ENCODE results near the genes SEPTIN8, SOWAHA and LEAP2.

DNA sequence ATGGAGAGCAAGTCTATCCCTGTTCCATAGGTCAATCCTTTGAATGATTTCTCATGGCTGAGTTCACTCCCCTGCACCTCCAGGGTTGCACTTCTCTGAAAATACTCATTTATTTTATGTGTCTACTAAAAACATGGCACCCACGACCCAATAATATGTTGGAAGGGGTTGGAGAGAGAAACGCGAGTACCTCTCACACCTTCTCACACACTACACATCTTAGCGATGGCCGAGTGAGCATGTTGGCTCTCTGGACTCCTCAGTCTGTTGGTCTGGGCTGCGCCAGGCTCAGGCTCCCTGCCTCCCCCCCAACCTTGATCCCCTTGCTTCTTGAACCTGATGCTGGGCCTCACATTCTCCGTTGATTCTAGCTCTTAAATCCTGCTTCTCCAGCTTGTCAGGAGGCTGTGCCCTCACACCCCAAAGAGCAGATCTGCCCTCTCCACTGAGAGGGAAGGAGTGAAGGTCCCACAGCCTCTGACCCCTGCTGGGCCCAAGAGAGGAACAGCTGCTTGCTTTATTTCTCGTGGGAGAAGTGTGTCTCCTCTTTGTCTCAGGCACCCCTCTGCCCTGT, 28.0 kb downstream of the IRF1 start:
- PRO-cap: no peak
- RAMPAGE, long total RNA, 3 experiments: no peak in any of the 3 experiments

DNA sequence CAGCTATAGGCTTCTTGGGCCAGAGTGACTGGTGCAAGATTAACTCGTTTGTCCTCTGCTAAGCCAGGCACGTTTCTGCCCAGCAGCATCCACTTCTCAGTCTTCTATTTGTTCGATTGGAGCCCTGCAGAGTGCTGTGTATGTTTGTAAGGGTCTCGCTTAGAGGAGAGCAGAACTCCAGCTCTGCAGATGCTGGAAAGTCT, 1.7 kb downstream of the IRF1 start:
- PRO-cap: no peak
- RAMPAGE, long total RNA, 3 experiments: no peak in any of the 3 experiments

DNA sequence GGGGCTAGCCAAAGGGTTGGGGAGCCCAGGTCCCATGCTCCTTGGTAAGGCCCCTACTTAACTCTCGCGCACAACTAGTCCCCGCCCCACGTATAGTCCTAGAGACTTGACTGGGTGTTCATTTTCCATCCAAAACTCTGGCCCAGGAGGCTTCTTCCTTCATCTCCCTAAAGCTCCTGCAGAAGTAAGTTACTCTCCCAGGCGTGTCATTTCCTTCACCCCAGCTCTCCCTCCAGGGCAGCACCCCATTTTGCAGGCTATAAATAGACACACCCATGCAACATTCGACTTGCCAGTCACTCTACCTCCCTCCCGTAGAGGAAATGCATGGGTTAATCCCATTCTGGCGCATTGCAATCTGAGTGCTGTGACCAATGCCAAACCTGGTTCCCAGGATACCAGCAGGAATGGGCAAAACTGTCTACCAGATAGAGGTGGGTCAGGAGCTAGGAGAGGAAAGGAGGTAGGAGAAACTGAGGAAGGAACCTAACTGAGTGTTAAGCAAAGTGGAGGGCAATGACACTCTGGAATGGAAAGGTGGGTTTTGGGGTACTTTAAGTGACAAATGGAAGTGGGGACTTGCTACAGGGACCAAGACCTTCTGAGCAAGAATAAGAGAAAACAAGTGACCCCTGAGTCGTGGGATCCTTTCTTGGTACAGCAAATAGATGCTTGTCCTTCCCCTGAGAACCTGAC, 1.5 kb upstream of the IRF1 start:
- PRO-cap: no peak
- RAMPAGE, long total RNA, 3 experiments: no peak in any of the 3 experiments

- PRO-cap: no peak
- RAMPAGE, long total RNA, 3 experiments: no peak in any of the 3 experiments
Observed at GRCh38 chr5:132501032-132501735, 10.6 kb upstream of the IRF1 start.

- PRO-cap: no peak
- RAMPAGE, long total RNA, 3 experiments: no peak in any of the 3 experiments
Observed at GRCh38 chr5:132587763-132588266, 31.0 kb downstream of the RAD50 start.

DNA sequence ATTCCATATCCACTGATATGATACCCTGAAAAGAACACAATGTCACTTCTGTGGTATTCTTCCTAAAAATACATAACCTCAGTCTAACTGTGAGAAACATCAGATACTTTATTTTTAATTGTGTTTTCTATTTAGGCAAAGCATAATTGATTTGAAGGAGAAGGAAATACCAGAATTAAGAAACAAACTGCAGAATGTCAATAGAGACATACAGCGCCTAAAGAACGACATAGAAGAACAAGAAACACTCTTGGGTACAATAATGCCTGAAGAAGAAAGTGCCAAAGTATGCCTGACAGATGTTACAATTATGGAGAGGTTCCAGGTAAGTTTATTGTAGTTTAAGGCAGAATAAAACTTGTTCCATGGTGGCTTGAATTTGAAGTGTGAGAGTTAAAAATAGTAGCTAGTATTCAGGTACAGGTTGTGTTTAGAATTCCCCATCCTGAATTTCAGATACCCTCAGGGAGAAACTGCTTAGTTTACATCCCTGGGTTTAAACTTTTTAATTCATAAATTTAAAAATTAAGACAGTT, 46.5 kb downstream of the RAD50 start:
- PRO-cap: no peak
- RAMPAGE, long total RNA, 3 experiments: no peak in any of the 3 experiments

DNA sequence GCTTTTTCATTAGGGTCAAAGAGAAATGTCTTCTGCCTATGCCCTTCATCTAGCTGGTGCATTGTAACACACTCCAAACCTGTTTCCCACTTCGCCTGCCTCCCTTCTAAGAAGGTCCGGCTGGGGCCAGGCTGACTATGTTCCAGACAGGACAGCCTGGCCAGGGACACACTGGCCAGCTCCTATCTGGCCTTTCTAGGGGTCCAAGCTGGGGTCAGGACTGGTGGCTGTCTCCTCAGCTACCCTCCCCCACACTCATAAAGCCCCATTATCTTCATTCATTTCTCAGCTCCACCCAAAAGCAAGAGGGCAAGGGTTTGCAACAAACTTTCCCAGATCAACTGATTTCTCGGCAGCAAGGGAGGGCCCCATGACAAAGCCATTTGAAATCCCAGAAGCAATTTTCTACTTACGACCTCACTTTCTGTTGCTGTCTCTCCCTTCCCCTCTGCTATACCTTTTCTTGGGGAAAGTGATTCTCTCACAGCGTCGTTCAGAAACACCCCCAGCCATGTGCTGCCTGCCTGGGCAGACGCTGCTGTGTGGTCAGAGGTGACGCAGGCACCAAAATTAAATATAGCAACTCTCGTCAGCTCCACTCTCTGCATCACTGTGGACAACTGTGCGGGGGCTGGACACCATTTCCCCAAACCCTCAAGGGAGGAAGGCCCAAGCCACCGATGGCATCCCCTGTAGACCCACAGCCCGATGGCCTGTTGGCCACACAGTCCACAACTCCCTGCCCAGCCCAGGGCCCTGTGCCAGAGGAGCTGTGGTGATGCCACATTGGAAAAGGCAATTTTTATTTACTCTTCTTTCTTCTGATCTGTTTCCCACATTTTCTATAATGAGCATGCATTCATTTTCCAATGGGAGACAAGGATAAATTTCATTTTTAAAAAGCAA, 6.0 kb downstream of the IL13 start:
- PRO-cap: no peak
- RAMPAGE, long total RNA, 3 experiments: no peak in any of the 3 experiments

DNA sequence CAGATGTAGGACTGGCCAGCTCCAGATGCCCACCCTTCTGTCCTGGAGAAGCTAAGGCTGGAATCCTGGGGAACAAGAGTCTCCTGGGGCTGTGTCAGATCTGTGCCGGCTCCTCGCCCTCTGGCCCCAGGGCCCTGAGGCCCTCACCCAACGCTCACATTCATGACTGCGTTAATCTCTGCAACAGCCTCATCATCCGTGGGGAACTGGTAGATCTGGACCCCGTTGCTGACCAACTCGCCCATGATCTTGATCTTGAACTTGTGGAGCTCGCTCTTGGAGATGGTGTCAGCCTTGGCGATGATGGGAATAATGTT, 14.8 kb downstream of the SEPTIN8 start:
- PRO-cap: no peak
- RAMPAGE, long total RNA, 3 experiments: no peak in any of the 3 experiments

GRCh38 chr5:132775900-132776729, 924 bp downstream of the SEPTIN8 start:
- PRO-cap: no peak
- RAMPAGE, long total RNA, 3 experiments: no peak in any of the 3 experiments

DNA sequence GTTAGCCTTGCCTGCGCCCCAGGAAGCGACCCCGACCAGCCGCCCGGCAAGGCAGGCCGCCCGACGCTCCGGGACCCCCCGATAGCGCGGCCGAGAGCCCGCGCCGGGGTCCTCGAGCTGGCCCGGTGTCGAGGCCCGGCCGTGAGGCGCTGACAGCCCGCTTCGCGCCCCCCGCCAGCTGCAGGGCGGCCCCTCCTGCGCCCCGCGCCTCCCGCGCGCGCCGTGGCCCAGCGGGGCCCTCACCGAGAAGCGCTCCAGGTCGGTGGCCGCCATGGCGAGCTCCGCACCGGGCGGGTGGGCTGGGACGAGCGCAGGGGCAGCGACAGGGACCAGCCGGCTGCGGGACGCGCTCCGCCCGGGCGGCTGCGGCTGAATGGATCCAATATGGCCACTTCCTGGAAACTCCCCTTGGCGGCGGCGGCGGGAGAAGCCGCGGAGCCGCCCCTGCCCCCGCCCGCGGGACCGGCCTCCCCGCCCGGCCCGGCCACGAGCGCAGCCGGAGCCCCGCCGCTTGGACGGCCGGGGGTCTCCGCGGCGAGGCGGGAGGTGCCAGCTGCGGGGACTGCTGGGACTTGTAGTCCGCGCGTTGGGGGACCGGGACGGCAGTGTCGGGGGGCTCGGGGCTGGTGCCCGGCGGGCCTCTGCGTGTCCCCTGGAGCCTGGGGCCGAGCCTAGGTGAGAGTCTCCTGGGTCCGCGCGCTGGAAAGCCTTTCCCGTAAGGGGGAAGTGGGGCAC, at the start of gene SEPTIN8:
Gene SEPTIN8, minus strand, starts transcription at position 375 of the 735 bp plus-strand sequence.
- PRO-cap: bidirectional peak, plus-strand start at position 487 of the sequence, minus-strand start at position 488 of the sequence
- RAMPAGE, long total RNA, 3 experiments: no peak in any of the 3 experiments

DNA sequence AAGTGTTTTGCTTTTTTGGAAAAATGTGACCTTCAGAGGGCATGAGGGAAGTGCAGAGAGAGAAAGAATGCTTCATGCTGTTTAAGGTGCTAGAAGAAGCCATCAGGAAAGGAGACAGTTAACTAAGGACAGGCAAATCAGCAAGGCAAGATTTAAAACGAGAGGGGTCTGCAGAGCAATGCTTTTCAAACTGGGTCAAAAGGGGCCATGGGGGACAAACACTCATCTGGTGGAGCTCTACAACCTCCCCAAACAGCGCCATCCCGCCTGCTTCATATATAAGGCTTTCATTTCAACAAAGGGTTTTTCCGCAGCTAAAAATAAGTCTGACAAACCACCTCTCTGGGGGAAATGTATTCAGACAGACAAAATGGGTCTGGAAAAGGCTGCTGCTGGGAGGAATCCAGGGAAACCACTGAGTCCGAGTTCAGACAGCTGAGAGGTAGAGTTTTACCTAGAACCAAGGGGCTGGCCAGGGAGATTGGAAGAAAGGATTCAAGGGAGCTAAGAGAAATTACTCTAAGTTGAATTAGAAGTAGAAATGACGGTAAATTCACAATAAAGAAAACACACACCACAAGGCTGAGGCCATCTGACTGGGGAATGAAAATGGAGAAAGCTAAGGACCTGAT, 8.3 kb upstream of the SEPTIN8 start:
- PRO-cap: no peak
- RAMPAGE, long total RNA, 3 experiments: no peak in any of the 3 experiments

DNA sequence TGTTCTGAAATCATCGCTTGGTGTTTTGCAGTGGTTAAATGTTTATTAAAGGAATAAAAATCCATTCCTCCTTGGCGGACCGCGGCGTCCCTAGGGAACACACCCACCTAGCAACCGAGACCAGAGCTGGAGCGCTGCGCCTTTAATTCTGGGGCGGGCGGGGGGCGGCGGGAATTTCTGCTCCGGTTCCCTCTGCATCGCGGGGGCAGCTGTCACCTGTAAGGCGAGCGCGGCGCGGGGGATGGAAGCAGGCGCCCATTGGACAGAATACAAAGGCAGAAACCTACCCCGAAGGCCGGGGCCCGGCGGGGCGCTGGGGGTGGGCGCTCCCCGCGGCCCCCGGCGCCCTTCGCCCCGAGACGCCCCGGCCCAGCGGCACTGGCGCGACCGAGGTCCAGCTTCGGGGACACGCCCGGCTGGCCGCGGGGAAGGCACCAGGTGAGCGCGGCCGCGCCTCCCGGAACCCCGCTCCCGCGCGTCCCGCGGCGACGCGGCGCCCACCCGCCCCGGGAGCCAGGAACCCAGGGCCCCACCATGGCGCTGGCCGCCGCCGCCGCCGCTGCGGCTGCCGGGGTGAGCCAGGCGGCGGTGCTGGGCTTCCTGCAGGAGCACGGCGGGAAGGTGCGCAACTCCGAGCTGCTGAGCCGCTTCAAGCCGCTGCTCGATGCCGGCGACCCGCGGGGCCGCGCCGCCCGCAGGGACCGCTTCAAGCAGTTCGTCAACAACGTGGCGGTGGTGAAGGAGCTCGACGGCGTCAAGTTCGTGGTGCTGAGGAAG, at the start of gene SOWAHA:
Gene SOWAHA, plus strand, starts transcription at position 215 of the 777 bp plus-strand sequence.
- PRO-cap: unidirectional peak, minus-strand start at position 567 of the sequence; unidirectional peak, plus-strand start at position 605 of the sequence
- RAMPAGE, long total RNA, 3 experiments: no peak in any of the 3 experiments

GRCh38 chr5:132813865-132814911, 1.1 kb downstream of the SOWAHA start:
- PRO-cap: unidirectional peak, minus-strand start at chr5:132813991
- RAMPAGE, long total RNA, 3 experiments: no peak in any of the 3 experiments

DNA sequence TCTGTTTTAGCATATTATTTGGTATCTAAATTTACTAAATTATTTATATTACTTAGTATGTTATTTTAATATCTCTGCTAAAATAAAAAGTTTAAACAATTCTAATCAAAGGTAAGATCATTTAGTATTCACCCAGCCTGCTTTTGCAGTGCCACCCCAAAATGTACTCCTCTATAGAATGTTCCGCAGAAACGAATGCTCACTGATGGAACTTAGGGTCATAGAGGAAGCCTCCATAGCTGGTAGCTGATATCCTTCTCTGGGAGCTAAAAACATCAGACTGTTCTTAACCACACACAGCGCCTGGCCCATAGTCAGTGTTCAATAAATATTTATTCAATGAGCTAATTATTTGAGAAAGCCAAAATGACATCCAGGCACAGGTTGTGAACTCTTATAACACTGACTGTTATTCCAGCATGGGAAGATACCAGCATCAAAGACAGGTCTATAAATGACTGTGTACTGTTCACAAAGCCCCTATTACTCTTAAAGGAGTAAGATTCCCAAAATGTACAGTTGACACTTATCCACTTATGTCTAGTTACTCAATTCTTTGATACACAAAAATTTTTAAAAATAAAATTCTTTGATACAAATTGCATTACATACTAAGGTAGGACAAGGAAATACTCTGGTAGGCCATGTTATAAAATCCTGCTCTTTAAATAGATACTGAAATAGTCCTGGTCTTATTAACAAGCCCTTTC, 12.9 kb downstream of the GDF9 start:
- PRO-cap: no peak
- RAMPAGE, long total RNA, 3 experiments: no peak in any of the 3 experiments

GRCh38 chr5:132872898-132873907, at the start of gene LEAP2:
Gene LEAP2, plus strand, starts transcription at chr5:132873668.
- PRO-cap: no peak
- RAMPAGE, long total RNA, 3 experiments: no peak in any of the 3 experiments

DNA sequence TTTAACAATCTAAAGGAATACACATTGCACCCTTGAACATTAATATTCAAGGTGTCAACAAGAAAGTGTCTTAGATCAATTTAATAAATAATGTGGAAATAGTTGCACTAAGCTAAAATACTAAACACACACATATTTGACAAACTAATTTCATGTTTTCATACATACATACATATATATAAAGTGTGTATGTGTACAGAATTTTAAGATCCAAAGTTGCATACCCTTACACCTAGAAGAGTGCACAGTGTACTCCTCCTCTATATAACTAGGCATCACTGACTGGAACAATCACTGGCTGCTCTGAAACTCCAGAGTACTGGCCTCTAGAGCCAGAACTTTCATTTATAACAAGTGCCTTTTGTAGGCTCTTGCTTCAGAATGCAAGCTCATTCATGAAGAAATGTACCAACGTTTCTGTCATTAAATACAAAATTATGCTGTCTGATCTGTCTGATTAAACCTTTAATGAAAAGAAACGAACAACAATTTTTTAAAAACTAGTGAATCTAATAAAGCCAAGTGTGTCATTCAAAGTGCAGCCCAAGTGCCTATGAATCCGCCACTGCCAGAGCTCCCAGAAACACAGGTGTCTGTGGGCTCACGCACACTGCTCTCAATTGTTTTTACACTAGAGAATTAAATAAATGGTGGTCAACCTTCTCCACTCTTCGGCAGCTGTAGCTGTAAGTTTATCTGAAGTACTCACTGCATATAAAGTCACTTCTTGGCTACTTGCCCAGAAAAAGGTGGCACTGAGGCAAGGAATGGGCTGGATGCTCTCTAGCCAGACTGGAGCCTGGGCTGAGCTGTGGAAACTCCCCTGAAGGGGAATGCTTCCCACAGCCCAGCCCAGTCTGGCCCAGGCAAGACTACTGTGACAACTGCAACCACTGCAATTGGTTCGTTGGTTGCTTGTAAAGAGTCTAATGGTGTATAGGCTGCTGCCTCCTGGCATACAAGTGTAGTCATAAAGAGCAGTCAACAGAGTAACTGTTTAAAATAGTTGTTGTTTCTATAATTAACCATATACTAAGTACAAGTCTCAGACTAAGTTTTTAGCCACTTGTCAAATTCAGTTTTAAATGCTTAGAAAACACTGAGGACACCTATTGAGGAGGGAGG, 4.3 kb downstream of the LEAP2 start:
- PRO-cap: no peak
- RAMPAGE, long total RNA, 3 experiments: no peak in any of the 3 experiments

GRCh38 chr5:132915669-132915914, 42.1 kb downstream of the LEAP2 start:
- PRO-cap: no peak
- RAMPAGE, long total RNA, 3 experiments: no peak in any of the 3 experiments

- PRO-cap: no peak
- RAMPAGE, long total RNA, 3 experiments: no peak in any of the 3 experiments
Observed at GRCh38 chr5:132960883-132961919, 2.2 kb downstream of the AFF4 start.

DNA sequence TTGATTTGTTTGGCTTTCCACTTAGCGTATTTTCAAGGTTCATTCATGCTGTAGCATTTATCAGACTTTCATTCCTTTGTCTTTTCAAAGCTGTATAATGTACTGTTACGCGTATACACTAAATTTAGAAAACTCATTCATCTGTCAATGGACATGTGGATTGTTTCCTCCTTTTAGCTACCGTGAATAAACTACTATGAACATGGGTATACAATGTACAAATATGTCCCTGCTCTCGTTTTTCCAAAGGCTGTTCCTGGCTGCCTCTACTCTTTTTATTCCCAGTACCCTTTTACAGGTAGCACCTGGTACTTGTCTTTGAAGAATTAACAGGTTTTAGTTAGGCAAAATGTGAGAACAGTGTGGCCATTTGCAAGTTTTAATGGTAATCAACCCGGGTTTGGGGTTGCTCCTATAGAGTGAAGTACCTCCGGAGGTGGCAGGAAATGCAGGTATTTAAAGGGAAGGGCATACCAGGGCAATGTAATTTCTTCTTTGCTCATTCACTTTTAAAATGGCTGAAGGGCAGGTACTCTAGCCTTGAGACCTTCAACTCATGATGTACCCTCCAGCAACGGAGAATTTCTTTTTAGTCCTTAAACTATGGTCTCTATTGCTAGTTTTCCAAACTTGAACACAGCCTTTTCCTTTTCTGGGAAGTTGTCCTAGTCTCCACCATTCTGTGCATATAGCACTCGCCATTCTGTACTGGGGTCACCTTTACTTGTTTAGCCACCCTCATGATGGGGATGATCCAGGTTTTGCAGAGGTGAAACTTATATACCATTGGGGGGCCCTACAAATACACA, 1.4 kb upstream of the HSPA4 start:
- PRO-cap: no peak
- RAMPAGE, long total RNA, 3 experiments: no peak in any of the 3 experiments

GRCh38 chr5:133962460-133963576, 5.6 kb downstream of the C5orf15 start:
- PRO-cap: no peak
- RAMPAGE, long total RNA, 3 experiments: no peak in any of the 3 experiments

All from tibial nerve (tissue), 3 donors.